Bronchus fibroblast of lung (primary cell): ENCODE measurements around a stretch of chr9.

GRCh38 chr9:89448129-89448916 is 49.6 kb downstream of the SEMA4D start:
- RAMPAGE, long total RNA, result no peak

GRCh38 chr9:89462722-89463092 is 35.2 kb downstream of the SEMA4D start:
- RAMPAGE, long total RNA, result no peak

GRCh38 chr9:89479495-89480149 is 18.3 kb downstream of the SEMA4D start:
- RAMPAGE, long total RNA, result no peak

DNA sequence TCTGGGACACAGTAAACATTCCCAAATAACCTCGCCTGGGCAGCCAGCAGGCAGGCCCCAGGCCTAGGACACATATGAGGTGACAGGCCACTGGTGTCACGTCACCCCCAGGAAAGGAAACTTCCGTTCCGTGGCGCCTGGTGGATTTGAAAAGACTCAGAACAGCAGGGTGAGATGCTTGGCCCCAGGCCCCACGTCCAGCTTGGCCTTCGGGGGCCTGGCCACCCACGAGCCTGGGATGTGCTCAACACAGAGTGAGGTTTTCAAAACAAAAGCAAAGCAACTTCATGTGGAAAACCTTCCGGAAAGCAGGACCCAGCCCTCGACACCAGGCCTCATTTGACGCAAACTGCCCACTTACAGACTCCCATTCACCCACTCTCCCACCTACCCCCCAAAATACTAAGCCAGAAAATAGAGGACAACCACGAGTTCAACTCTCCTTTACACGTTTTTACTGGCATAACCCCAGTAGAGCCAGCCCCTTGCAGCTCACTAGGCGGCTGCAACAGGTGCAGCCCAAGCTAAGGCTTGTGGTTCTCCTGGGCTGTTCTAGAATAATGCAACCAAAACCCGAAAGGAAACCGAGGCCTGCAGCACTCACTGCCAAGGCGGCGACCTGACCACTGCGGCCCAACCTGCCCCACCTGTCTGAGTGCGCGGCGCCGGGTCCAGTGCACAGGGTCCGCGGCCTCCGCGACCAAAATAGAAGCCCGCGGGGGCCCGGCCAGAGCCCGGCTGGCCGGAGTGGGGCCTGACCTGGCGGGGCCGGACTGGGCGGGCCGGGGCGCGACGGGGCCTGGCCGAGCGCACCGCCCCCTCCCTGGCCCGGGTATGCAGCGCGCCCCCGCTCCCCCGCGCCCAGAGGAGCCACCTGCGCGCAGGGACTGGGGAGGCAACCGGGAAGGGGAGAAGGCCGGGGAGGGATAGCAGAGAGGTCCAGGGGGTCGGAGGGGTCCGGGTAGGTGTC is 900 bp downstream of the SEMA4D start:
- RAMPAGE, long total RNA, result no peak

- RAMPAGE, long total RNA, result no peak
Observed at GRCh38 chr9:89621332-89622104, 16.7 kb downstream of the GADD45G start.

GRCh38 chr9:89653906-89654315 is 49.1 kb downstream of the GADD45G start:
- RAMPAGE, long total RNA, result no peak

GRCh38 chr9:89654316-89654844 is 49.6 kb downstream of the GADD45G start:
- RAMPAGE, long total RNA, result no peak

DNA sequence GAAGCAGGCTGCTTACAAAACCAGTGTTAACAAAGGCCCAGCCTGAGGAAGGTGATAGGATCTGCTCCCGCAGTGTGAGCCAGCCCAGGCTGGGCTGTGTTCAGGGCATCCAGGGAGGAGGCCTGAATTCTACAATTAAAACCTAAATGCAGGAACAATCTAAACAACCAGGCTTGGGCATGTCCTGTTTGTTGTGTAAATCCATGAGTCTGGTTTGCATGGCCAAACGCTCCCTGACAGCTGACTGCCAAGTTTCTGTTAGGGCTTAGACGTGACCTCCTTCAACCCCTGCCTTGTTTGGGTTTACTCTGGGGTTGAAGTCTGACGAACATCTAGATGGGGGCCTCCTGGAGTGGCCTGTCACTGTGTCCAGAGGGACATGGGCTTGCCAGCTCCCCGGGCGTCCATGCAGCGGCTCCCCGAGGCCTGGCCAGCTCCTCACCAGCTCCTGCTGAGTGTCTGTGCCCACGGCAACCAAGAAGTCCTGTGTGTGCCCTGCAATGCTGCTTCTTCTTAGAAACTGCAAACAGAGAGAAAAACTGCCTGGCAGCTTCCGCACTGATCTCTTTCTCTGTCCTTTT is 270.1 kb downstream of the GADD45G start:
- RAMPAGE, long total RNA, result no peak

DNA sequence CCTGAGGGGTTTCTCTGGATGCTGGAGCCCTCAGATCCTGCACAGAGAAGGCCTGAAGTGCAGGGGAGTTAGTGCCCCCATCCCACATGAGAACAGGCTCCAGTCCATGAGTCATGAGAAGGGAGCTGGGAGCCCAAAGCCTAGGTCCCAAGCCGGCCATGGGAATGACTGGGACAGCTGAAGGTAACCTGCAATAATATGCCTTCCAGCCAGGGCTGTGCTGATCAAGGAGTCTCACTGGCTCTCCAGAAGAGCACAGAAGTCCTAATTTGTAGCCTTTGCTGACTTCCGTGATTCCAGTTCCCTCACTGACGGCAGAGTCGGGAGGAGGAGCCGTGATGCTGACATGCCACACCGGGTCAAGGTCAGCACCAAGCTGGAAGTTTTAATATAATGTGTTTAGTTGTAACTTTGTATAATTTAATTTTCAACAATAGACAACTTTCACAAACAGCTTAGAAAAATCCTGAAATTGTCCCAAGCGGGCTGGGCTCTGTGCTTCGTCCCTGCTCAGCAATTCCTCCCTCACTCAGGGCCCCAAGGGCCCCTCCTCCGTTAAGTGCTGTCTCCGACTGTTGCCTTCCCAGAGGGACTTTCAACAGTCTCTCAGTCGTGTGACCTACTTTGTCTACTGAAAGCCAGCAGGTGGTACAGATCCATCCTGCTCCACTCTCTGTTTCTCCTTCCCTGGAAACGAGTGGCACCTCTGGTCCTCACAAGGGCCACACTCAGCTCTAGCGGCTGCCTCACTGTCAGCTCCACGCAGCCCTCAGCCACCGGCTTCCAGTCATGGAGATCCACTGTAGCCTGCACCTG is 387.8 kb downstream of the GADD45G start:
- RAMPAGE, long total RNA, result no peak

- RAMPAGE, long total RNA, result no peak
Observed at GRCh38 chr9:89996147-89996587, 391.4 kb downstream of the GADD45G start.

- RAMPAGE, long total RNA, result no peak
Observed at GRCh38 chr9:90009522-90009802, 404.6 kb downstream of the GADD45G start.

DNA sequence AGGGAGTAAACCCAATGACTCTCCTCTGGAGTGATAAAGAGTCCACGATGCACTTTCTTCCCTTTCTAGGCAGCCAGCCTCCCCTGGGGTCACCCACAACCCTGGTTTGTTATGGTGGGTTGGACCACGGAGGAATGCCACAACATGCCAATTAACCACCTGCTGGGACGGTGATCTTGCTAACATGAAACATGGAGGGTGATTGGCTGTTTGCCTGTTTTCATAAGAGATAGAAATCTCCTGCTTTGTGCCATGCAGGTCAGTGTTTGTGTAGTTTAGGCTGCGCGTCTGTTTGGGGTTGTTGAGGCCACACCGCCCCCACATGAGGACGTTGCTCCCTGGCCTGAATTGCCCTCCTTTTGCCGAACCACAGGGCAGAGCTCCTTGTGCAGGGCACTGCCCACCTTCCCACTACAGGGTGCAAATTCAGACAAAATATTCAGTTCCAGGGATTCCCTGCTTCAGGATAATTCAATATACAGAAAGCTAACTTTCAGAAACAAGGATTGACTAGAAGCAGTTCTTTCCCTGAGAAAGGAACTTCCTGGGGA is 427.5 kb downstream of the GADD45G start:
- RAMPAGE, long total RNA, result no peak

- RAMPAGE, long total RNA, result no peak
Observed at GRCh38 chr9:90803800-90804319, 2.2 kb downstream of the SYK start.

DNA sequence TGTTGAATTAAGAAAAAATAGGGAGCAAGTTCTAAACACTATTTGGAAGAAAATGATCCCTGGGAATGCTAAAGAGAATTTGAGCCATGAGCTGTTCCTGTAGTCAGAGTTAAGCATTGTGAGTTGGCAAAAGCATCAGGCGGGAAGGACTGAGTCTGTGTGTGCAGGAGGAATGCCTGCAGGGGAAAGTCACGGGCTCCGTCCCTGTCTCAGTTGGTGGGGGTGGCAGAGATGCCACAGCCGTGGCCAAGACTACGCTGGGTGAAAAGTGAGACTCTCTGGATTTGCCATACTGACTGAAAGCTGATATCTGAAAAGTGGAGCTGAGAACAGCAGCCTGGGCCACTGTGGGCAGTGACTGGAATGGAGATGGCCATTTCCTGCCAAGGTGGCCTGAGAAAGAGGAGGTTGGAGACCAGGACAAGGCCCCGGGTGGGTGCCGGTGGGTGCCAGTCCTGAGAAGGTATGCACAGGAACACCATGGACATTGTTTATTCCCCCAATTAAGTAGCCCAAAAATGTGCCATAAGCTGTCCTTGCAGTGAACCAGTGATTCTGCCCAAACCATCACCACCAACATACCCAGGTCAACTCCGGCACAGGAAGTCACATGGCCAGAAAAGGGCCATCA is 37.2 kb downstream of the SYK start:
- RAMPAGE, long total RNA, result no peak

GRCh38 chr9:90964103-90964946 is 162.7 kb downstream of the SYK start:
- RAMPAGE, long total RNA, result no peak

GRCh38 chr9:91101052-91101470 is 260.7 kb downstream of the AUH start:
- RAMPAGE, long total RNA, result no peak

- RAMPAGE, long total RNA, result no peak
Observed at GRCh38 chr9:91150720-91151599, 210.8 kb downstream of the AUH start.

DNA sequence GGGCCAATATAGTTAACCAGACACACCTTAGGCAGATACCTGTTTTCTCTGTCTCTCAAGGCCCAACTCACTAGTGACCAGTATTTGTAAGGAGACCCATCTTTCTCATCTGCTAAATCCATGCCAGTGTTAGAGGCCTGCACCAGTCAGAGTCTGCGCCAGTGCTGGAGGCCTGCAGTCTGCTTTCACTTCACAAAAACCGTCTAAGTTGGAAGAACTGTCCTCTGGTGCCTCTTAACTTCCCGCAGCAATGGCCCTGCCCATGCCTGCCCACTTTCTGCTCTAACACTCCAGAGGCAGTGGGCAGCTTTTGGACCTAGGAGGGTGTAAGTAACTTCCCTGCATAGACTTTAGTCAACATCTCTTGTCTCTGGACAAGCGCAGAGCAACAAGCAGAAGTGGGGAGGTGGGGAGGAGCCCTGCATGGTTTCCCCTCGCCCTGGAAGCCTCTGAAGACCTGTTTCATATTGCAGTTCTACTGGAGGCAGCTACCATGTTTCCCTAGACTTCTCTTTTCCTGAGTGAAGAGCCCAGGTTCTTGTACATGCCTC is 152.9 kb downstream of the AUH start:
- RAMPAGE, long total RNA, result no peak

DNA sequence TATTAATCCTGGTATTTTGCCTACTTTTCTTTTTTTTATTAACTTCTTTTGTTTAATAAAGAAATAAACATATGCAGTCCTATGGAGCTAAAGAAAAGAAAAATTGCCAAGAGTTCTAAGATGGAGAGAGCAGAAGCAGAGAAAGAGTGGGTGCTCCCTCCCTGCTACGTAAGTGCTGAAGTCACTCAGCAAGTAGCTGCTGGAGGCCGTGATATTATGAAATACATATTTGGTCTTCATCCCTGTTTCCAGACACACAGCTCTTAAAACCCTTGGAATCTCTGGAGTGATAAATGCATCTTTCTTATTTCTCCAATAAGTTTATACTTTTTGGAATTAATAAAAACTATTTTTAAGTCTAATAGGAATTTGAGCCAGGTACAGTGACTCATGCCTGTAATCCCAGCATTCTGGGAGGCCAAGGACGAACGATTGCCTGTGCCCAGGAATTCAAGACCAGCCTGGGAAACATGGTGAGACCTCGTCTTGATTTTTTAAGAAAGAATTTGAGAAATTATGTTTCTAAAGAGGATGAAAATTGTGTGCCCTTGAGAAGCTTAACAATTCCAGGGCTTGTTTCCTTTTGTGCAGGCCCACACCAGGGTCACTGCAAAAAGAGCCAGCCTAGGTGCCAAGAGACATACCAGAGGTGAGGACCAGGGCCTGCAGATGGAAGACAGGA is 60.5 kb downstream of the AUH start:
- RAMPAGE, long total RNA, result no peak

DNA sequence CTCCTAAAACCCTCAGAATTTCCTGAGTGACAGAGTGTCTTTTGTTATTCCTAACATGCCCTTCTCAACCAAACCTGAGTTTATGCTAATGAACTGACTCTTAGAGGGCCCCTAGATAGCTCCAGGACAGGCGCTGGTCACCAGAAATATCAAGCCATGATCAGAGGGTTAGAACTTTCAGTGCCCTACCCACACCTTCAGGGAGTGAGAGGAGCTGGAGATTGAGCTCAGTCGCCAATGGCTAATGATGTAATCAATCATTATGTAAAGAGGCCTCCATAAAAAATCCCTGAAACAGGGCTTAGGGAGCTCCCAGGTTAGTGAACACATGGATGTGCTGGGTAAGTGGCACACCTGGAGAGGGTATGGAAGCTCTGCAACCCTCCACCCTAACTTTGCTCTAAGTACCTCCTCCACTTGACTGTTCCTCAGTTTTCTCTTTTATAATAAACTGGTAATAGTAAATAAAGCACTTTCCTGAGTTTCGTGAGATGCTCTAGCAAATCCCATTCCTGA is 15.6 kb downstream of the AUH start:
- RAMPAGE, long total RNA, result no peak